ENCODE measurements around a stretch of chr13.

DNA sequence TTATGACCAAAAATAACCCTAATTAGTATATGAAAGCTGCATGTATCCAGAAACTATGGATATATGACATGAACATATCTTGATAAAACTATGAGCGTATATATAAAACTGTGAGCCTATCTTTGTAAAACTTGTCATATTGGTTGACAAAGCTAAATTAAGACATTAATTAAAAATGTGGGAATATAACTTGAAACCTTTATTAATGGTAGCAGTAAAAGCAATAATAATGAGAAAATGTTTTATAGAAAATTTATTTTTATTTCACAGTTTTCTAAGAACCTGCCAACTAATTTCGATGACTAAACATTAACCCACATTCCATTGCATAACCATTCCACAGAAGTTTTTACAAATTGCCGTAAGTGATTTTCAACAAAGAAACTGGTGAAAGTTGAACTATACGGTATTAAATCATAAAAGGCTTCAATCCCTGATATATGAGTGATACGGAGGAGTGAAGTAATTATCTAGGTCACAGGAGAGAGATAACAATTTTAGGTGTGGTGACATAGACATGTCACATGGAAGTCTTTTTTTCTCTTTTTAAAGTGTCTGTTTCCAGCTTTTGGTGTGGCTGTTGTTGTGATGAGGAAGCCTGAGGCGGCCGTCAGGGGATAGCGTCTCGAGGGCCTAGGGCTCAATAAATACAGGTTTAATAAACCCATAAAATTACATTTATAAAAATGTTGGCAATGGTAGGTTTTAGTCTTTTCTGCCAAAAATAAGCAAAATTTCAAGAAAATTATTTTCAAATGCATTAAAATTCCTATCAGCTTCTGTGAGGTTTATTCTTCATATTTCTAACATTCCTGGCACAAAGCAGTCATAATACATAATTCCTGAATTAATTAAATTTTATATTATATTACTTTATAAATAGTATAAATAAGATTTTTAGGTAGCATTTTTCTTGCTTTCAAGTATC lies 29.4 kb downstream of the TBC1D4 start:
- CAGE, long polyA plus RNA, result no peak
- RRBS, result no CpG with 5 or more reads among the region's 9 CpGs

DNA sequence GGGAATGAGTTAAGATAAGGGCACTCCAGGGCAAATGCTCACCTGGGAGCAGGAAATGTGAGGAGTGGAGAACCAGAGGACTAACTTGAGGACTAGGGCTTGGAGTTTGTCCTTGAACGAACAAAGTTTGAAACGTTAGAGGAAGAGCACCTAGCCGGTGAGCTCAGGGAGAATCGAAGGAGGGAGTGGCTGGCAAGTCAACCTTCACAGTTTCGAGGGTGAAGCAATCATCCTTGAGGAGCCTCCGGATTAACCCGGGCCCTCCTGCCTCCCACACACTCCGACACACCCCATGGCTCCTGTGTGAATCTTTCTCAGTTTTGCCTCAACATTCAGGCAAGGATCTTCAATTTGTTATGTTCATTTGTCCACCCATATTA lies 58.6 kb downstream of the LMO7 start:
- CAGE, long polyA plus RNA, result no peak
- RRBS, result 84% methylated on average over 4 of the region's 8 CpGs

DNA sequence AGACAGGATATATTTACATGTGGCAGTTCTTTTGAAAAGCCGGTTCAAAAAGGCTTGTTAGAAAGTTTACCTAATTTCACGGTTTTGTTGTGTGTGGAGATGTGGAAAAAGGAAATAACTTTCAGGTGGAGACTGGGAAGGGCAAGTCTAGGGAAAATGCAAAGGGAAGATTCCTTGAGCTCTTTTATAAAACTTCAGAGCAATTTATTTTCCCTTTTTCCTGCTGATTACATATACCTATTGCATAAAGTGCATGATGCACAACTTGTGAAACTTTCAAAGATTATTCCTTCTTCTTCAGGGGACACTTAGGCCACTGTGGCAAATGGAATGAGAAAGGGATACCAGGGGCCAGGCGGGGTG lies 170.3 kb downstream of the LMO7 start:
- CAGE, long polyA plus RNA, result no peak
- RRBS, result no CpG with 5 or more reads among the region's 3 CpGs

GRCh38 chr13:76524053-76524411 lies 362.2 kb downstream of the KCTD12 start:
- CAGE, long polyA plus RNA, result no peak
- RRBS, result no CpG with 5 or more reads among the region's 2 CpGs

GRCh38 chr13:77020655-77021092 lies 6.3 kb downstream of the FBXL3 start:
- CAGE, long polyA plus RNA, result no peak
- RRBS, result no CpG with 5 or more reads among the region's 3 CpGs

DNA sequence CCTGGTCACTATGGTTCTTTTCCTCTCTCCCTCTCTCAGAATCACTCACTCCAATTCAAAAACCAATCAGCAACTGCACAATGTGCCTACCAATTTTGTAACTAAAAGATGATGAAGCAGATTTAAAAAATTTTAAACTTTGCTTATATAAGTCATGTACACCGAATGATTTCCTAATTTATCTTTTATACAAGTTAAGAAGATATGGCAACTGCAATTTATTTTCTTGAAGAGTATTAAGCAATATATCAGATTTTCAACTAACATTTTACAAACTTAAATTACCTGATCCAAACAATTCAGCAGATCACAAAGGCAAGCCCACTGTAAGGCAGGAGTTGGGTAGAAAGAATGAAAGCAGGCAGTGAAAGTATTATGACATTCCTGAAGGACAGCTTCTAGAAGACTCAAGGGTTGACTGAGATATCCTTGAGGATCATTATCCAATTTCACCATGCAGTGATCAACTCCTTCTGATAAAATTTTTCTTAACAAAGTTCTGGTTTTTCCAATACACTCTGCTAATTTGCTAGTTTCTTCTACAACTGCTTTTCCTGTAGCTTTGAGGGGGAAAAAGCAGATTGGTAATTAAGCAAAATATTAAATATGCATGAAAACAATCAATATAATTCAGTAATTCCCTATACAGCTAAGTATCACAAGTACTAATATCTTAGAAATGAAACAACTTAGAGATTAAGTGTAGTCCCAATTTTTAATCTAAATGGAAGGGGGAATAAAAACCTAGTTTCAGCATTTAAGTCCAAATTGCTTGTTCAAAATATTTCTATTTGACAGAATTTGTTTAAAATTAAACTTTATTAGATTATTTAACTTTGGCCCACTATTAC lies 141.9 kb downstream of the MYCBP2 start:
- CAGE, long polyA plus RNA, result no peak
- RRBS, result no CpG with 5 or more reads among the region's 1 CpG

DNA sequence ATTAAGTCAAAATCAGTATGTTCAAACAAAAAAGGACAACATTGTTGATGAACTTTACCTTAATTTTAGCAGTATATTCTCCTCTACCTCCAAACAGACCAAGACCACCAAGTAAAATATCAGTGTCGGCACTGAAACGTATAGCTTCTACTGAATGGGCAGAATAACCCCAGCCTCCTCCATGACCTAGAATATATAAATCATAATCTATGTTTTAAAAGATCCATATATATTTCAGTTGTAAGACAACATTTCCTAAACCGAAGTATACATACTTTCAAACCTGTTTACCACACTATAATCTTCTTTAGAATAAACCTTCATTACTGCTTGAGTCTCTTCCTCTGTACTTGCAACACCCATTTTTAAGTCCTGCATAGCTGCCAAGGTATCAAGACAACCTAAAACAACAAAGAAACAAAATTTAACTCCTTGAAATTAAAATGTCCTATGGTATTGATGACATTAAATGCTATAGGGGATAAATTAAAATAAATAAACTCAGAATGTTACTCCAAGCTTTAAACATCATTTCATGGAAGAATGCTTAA lies 121.6 kb downstream of the MYCBP2 start:
- CAGE, long polyA plus RNA, result no peak
- RRBS, result no CpG with 5 or more reads among the region's 3 CpGs

DNA sequence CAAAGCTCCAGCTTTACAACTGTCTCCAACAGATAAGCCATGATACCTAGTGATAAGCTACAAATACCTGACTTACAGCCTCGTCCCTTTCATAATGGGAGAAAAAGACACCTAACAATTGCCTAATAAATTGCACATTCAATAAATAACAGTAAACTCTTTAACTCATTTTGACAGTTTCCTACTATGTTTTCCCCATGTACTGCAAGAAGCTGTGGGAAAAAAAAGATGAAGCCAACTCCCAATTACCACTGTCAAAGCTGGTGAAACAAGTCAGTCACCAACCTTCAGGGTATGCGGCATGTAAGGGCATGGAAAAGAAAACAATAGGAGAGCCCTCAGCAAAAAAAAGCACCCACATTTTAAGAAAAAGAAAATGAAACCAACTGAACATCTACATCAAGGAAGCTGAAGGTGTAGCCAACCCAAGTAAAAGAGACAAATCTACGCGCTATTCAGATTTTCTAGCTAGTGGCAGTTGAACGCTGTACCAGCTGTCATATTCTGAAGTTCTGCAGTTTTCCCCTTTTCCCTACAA lies 1.7 kb downstream of the MYCBP2 start:
- CAGE, long polyA plus RNA, result no peak
- RRBS, result no CpG with 5 or more reads among the region's 5 CpGs

- CAGE, long polyA plus RNA, result no peak
- RRBS, result 5% methylated on average over 32 of the region's 79 CpGs
These were observed 1.1 kb downstream of the SLAIN1 start for GRCh38 chr13:77698200-77699366.

GRCh38 chr13:77853904-77854126 lies 64.8 kb downstream of the EDNRB start:
- CAGE, long polyA plus RNA, result no peak
- RRBS, result no CpG with 5 or more reads among the region's 2 CpGs

DNA sequence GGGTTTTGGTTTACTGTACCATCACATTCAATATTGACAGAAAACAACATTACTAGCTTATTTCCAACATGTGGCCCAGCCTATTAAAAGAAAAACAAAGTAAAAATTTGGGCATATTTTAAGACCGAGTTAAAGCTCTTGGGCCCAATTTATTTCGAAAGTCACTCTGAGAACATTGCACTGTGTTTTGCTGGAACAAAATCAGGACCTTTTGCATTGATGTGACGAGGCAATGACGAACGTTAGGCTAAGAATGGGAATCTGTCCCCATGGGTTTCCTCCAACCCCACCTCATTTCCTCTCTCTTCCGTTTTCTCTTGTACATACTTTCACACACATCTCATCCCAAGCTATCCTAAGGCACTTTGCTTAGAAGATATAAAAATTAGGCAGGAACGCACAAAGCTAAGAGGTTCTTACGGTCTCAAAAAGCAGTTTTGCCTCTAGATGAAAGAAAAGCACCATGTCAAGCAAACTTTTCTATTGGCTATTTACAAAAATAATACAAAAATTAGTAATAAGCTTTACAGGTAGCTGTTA lies 22.1 kb downstream of the EDNRB start:
- CAGE, long polyA plus RNA, result no peak
- RRBS, result no CpG with 5 or more reads among the region's 8 CpGs

GRCh38 chr13:77897019-77897261 lies 21.7 kb downstream of the EDNRB start:
- CAGE, long polyA plus RNA, result no peak
- RRBS, result no CpG with 5 or more reads among the region's 1 CpG

DNA sequence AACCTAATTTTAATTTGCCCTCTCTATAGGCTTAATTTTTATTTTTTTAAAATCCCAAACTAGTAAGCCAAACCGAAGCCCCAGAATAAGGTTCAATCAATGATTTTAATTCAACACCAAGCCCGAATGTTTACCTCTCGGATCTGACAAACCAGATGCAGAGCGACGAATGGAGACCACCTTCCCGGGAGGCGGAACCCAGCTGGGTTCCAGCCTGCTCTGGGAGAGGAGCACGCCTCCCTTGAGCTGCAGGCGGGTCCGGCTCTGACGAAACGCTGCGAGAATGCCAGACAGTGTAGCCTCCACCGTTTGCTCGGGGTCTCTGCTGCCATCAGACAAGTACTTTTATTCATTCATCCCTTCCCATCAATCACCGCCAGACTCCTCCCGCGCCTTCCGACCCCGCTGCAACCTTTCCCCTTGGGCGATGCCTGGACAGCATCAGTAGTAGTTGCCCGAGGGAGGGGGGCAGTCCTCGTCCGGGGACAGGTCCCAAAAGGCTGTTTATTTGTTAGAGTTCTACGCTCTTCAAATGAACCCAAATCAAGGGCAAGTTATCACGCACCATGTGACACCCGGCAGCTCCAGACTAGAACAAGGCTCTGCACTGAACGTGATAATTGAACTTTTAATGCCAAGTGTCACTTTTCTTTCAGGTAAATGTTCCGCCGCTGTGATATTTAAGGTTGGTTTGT lies 779 bp upstream of the EDNRB start:
- CAGE, long polyA plus RNA, result no peak
- RRBS, result 4% methylated on average over 8 of the region's 30 CpGs

- CAGE, long polyA plus RNA, result no peak
- RRBS, result no CpG with 5 or more reads among the region's 3 CpGs
These were observed 127.2 kb upstream of the EDNRB start for GRCh38 chr13:78045781-78046367.

DNA sequence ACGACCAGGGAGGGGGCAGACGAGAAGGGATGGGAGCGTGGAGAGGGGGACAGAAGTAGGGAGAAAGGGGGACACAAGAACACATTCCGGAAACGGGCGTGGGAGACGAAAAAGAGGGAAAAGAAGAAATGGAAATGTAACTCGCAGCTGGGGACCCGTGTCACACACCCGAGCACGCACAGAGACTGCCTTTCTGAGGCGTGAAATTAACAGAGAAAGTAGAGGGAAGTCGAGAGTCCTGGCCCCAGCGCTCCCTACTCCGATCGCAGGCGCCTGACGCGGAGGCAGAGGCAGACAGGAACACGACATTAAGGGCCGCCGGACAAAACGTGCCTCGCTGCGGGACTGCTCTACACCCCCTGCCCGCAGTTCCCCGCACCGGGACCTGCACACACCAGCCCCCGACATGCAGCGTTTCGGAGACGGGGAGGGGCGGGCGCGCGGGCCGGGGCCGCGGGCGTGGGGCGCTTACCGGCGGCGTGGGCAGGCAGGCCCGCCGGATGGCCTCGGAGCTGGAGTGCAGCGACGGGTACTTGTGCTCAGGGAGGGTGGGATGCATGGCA lies 539 bp downstream of the POU4F1 start:
- CAGE, long polyA plus RNA, result no peak
- RRBS, result 2% methylated on average over 16 of the region's 49 CpGs

DNA sequence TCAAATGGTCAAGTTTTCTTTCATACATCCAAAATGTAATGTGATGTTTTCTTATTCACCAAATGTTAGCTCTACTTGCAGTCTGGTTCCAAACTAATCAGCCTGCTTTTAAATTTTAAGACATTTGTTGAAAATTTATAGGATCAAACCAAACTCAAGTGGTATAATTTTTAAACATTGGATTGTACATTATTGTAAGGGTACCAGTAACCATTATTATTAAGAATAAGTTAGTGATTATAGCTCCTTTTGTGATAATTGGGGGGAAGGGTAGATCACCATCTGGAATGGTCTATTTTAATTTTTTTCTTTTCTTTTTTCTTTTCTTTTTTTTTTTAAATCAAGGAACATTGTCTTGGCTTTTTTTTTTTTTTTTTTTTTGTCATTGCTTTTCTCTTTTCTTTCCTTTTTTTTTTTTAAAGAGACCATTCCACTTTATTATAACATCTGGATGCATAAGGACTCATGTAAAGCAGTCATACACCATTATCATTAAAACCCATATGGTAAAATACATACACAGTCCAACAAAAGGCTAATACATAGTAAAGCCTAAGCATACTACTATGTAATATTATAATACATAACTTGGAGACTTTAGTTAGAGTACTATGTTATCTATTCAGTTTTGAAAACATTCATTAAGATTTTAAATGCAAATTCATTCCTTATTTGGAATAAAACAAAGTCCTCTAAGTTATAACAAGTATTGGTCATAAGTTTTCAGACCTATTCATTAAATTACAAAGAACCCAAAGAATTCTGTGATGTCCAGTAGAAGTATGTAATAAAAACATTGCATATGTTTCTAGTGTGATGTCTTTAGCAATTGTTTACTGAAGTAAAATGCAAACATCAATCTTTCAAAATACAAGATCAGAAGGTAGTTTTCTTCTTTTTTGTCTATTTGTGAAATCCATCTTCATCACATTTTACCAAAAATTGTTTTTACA lies 86.2 kb downstream of the RBM26 start:
- CAGE, long polyA plus RNA, result no peak

GRCh38 chr13:79320543-79321693 lies 85.1 kb downstream of the RBM26 start:
- CAGE, long polyA plus RNA, result no peak
- RRBS, result no CpG with 5 or more reads among the region's 3 CpGs

DNA sequence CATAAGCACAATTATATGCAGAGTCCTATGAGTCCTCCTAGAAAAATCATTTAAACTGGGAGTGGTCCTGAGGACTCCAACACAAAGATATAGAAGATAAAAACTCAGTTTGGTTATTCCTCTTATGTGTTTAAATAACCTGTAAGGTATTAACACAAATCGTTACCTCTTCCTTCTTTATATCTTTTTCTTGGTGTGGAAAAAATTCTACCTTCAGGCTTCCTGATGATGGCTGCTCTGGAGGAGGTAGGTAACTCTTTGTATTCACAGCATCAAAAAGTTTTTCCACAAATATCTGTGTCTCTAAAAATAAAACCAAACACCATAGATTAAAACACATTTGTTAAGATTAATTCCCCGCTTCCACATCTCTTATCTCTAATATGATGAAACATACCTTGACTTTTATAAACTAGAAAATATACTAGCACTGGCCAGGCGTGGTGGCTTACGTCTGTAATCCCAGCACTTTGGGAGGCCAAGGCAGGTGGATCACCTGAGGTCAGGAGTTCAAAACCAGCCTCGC lies 28.8 kb downstream of the RBM26 start:
- CAGE, long polyA plus RNA, result no peak
- RRBS, result no CpG with 5 or more reads among the region's 5 CpGs

GRCh38 chr13:79404903-79405453 lies 1.1 kb downstream of the RBM26 start:
- CAGE, long polyA plus RNA, result no peak
- RRBS, result no CpG with 5 or more reads among the region's 15 CpGs

GRCh38 chr13:80048725-80049328 lies 292.1 kb downstream of the SPRY2 start:
- CAGE, long polyA plus RNA, result no peak
- RRBS, result no CpG with 5 or more reads among the region's 7 CpGs

Data from AG04450 (cell line).